Mesenchymal stem cell of the bone marrow (primary cell): Measurements from ENCODE around the gene ARMC7.

DNA sequence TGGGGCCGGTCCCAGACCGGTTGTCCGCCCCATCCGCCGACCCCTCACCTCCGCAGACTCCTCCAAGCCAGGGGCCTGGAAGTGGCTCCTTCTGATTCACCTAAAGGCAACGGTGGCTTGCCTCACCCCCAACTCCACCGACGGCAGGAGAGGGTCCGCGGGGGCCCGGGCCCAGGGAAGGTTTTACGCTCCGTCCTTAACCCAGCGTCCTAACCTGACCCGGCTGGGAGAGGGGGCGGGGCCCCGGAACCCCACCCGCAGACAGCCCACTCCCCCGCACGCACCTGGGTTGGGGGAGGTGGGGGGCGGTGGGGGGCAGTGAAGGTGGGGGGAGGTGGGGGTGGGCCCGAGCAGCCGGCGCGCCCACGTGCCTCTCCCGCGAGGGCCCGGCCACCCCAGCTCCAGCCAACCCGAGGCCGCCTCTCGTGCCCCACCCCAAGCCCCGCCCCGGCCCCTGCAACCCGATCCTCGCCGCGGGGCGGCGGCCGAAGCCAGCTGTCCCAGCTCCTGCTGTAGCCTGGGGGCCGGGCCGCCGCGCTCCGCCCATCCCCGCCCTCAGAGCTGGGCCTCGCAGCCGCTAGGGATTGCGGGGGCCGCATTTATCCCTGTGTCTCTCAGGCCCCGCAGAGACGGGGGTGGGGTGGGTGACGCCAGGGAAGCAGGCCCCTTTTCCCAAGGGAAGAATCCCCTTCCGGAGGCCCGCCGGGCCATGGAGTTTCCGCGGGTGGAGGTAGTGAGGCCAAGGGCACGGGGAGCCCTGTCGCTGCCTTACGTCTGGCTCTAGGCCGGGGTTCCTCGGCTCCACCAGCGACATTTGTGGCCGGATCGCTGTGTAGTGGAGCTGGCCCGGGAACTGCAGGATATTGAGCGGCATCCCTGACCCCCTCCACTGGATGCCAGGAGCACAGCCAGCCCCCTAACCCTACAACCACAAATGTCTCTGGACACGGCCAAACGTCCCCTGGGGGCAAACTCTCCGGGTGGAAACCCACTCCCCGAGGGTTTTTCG, 12.4 kb upstream of the CD300A start:
- CAGE, long polyA plus RNA, result no peak

DNA sequence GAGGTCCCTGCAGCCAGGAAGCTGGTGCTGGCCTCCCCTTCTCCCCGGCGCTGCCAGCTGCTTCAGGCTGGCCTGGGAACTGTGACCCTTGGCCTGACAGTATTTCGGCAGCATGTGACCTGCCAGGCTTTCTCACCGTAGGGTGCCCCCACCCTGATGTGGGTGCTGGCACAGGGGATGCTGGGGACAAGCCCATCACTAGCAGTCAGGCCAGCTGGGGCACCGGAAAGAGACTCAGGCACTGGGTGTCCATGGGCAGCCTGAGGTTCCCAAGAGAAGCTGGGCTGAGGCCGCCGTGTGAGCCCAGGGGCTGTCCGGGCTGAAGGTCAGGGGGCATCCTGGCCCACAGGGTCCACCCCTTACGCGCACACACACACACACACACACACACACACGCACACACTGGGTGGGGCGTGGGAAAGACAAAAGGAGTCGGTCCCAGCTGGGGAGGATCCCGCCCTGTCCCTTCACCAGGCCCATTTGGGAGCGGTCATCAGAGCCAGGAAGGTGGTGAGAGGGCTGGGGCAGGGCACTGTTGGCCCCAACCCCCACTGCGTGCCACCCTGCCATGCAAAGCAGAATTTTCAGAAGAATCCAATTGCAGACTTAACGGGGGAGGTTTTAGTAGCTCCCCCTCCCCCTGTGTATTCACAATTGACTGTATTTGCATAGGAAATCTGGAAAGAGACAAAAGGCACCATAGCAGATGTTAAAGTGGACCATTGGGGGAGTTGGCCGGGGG, 11.5 kb upstream of the CD300A start:
- CAGE, long polyA plus RNA, result no peak

GRCh38 chr17:74605004-74605921, 13.2 kb upstream of the CD300LD start:
- CAGE, long polyA plus RNA, result no peak

DNA sequence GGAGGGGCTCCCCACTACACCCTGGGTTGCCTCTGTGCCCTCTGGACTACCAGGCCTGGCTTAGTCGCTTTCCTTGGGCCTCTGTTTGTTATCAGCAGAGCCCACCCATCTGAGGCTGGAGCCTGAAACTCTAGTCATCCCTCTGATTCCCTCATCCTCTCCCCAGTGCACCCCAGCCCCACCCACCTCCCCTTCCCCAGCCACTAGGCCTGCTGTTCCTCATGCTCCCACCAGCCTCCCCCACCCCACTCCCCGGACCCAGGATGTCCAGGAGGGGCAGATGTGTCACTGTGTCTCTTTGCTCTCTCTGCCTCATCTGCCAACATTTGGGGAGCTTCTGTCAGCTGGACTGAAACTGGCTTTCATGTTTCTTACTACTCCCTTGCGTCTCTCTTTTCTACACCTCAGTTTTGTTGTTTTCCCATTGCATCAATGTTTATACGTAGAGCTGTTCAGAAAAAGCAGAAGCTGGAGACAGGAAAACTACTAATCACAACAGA, 17.9 kb upstream of the CD300E start:
- CAGE, long polyA plus RNA, result no peak

- CAGE, long polyA plus RNA, result no peak
These were observed 41.6 kb downstream of the CD300LF start for GRCh38 chr17:74670941-74671711.

DNA sequence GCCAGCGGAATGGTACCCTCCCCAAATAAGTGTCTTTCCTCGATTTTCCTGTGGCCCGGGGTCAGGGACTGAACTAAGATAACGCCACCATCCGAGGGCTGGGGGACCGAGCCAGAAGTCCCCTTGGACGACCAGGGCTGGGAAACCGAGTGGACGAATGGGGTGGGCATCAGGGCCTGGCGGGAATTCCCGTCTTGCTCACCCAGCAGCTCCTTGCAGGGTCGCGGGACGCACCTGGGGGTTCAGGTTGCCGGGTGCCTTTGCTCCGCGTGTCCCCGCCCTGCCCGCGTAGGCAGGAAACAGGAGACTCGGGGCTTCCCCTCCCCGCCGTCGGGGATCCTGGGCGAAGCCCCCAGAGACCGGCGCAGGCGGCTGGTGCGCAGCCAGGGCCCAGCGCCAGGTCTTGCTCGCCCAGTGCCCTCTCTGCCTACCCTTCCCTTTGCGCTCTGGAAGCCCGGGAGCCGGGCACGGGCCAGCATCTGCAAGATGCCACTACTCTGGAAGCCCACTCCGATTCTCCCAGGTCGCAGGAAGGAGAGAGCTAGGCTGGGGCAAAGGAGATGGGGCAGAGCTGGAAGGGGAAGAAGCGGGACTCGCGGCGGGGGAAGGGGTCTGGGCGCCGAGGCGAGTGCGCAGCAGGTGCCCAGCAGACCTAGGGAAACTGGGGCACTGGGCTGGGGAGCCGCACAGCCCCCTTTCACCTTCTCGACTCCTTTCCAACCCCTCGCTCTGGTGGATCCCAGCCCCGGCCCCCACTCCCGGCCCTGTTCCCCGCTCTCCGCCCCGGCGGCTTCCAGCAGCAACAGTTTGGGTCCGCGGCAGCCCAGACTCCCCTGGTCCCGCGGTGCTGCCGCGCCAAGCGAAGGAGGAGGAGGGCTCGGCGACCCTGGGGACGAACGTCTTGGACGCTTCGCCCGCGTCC, 823 bp upstream of the GRIN2C start:
- CAGE, long polyA plus RNA, result no peak

- CAGE, long polyA plus RNA, result no peak
These were observed 332 bp downstream of the FDXR start for GRCh38 chr17:74872511-74872813.

DNA sequence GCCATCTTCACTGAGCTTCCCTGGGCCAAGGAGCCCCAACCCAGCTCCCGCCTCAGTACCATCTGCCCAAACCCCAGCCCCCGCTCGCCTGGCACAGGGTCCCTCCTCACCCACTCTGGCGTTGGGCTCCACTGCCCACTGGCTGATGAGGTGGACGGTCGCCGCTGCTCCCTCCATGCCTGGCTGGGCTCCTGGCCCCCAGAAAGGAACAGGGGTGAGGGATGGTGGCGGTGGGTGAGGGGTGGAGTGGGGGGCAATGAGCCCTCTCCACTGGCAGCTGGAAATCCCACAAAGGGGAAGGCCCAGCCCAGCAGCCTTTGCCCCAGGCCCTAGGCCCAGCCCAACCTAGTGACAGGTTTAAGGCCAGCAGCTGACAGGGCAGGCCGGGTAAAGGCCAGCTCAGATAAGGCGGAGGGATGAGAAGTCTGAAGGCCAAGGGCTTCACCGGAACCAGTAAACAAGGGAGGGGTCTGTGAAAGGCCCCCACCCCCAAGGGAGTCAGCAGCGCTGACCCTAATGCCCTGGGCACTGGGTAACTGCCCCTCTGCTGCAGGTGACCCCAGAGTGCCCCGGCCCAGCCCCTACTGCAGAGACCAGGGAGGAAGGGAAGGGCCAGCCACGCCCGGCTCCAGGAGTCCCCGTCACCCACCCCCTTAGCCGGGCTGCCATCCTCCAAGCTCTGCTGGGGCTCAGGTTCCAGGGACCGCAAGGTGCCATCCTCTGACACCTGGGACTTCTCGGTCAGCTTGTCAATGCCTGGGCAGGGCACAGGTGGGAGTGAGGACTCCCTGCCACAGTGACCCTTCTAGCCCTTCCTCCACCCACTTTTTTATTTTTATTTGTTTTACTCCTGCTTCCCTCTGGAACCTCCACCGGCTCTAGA, 17.4 kb downstream of the OTOP3 start:
- CAGE, long polyA plus RNA, result no peak

GRCh38 chr17:75013666-75013984, 1.2 kb downstream of the MRPL58 start:
- CAGE, long polyA plus RNA, result no peak

DNA sequence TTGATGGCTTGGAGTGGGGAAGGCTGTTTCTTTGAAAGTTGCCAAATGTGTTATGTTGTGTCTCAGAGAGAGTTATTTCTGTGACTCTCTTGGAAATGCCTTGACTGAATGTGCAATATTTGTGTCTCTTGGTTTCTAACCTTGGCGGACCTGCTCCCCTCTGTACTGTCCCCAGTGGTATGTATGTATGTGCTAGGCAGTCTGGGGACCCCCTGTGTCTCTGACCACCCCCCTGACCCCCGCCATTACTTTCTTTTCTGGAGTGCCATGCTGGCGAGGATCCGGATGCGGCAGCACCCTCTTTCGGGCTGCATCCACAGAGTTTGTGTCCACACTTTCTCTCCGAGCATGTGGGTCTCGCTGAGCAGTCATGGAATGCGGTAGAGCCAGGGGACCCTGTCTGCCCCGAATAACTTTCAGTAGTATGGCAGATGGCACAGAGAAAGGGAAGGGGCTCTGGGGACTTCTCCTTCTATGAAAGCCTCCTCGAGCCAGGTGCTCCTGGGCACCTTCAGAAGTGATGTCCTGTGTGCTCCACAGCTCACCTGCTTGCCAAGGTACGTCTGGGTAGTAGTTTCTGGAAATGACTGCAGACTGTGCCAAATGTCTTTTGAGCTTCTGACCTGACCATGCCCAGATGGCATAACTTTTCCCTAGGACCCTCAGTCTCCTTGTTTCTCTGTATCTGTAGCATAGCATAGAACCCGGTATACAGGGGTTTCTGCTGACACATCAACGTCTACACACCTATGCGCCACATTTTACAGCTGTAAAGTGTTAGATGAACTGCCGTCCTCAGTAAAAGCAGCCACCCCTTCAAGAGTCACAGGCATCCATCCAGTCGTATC, 17.1 kb downstream of the KCTD2 start:
- CAGE, long polyA plus RNA, result no peak

DNA sequence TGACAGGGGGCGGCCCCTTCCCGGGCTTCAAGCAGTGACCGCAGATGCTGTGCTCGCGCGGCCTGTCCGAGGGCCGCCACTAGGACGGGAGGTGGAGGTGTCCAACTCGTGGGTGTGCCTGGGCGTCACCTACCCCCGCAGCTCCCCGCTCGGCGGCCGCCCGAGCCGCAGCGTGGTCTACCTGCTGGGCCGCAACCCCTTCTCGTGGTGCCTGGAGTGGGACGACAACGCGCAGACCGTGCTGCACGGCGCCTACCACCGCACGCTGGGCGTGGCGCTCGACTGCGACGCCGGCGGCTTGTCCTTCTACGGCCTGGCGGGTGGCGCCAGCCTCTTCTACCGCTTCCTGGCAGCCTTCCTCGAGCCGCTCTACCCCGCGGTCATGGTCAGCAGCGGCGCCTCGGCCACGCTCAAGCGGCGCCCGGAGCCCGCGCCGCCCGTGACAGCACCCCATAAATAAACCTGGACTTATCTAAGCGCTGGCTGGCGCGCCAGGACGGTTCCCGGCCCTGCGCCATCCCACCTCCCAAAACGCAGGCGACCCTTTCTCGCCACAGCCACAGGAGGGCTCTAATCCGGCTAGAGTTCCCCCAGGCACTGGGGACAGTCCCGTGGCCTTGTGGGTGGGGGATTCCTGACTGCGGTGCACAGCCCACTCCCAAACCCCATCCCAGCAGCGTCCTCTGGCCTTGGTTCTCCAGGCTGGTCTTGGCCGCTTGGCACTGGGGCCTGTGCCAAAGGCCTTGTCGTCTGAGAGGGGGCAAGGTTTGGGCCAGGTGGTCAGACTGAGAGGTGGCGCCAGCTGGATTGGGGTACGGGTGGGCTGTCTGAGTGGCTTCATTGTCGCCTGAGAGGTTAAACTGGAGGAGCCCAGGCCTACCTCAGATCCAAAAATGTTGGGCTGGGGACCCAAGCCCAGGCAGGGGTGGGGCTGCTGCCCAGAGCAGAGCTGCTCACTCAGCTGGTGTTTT, 10.2 kb upstream of the SLC16A5 start:
- CAGE, long polyA plus RNA, result no peak

DNA sequence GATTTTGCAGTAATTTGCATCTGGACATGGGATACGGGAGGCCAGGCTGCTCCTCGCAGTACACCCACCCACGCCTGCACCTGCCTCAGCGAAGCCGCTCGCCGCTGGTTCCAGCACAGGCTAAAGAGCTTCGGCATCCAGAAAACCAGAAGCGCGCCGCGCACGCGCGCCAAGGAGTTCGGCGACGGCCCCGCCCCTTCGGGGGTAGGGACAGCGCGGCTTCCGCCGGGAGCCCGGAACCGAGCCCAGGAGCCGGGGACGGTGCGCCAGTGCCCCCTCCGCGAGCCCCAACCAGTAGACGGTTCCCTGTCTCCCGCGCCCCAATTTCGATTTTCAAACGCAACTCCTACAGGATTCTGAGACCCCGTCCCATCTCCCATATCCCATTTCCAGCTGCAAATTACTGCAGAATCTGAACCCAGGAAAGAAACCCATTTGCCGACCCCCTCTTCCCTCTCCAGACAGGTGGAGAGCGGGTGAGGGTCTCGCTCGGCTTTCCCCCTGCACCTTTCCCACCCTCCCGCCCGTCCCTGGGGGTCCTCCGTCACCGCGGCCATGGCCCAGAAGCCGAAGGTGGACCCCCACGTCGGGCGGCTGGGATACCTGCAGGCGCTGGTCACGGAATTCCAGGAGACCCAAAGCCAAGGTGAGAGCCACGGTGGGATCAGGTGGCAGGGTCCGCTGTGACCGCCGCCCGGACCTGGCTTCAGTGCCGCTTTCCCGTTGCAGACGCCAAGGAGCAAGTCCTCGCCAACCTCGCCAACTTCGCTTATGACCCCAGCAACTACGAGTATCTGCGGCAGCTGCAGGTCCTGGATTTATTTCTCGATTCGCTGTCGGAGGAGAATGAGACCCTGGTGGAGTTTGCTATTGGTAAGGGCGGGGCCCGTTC, at the start of gene ARMC7:
TSS of gene ARMC7 (plus strand) at position 236 of the 892 bp plus-strand sequence.
- CAGE, long polyA plus RNA, result no peak

GRCh38 chr17:75253328-75253790, 8.0 kb downstream of the GGA3 start:
- CAGE, long polyA plus RNA, result no peak

GRCh38 chr17:75260509-75261447, 628 bp downstream of the GGA3 start:
- CAGE, long polyA plus RNA, result no peak

DNA sequence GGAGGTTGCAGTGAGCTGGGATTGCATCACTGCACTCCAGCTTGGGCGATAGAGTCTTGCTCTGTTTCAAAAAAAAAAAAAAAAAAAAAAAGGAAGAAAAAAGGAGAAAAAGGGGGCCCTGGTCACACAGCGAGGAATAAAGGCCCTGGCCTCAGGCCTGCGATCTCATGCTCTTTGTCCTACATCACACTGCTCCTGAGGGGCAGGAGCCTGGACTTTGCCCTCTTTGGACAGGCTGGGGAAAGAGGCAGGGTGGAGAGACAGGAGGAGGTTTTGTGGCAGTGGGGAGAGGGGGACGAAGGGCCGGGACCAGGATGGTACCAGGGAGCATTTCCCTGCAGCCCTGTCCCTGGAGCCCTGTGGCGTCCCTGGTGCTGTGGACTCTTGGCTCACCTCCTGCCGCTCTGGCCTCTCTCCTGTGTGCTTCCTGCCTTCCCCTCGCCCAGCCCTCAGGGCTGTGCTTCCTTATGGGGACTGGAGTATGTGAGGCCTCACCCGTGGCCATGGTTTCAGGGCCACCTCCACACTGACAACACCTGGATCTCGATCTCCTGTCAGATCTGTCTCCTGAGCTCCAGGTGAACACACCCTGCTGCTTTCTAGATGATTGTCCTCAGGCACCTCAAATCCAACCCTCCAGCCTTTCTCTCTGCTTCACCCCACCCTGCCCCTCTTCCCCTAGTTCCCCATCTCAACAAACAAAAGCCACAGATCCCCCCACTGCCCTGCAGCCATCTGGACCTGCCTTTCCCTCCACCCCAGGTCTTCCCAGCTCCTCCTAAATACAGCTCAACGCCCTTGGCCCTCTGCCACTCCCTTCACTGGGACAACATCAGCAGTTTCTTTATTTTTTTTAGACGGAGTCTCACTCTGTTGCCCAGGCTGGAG, 20.0 kb upstream of the SLC25A19 start:
- CAGE, long polyA plus RNA, result no peak

GRCh38 chr17:75371924-75372980, 33.2 kb downstream of the GRB2 start:
- CAGE, long polyA plus RNA, result no peak

DNA sequence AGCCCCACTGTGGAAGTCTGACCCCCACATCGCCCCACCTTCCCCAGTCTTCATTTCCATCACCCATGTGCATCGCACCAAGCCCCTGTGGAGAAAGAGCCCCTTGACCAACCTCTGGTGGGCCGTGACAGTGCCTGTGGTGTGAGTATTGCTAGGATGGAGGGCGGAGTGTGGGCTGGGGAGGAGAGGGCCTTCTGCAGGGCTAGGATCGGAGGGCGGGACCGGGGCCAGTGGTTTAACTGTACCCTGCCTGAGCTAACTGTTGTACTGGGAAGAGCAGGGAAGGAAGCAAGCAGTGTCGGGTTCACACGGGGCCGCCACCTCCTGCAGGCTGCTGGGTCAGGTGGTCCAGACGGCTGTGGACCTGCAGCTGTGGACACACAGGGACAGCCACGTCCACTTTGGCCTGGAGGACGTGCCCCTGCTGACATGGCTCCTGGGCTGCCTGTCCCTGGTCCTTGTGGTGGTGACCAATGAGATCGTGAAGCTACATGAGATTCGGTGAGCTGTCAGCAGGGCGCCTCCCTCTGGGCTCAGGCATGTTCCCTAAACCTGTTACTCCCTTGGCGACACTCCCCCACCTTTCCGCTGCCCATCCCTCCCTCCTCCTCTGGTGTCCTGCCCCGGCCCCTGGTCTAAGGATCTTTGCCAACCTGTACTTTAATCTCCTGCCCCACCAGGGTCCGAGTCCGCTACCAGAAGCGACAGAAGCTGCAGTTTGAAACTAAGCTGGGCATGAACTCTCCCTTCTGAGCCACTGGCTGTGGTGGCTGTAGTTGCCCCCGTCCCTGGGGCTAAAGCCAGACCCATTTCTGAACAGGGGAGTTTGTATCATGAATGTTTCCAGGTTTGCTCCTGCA, 16.5 kb downstream of the CASKIN2 start:
- CAGE, long polyA plus RNA, result no peak

- CAGE, long polyA plus RNA, result no peak
These were observed 15.7 kb downstream of the CASKIN2 start for GRCh38 chr17:75499509-75500234.

- CAGE, long polyA plus RNA, result no peak
These were observed 564 bp downstream of the CASKIN2 start for GRCh38 chr17:75514751-75515195.

- CAGE, long polyA plus RNA, result no peak
These were observed 16.7 kb downstream of the LLGL2 start for GRCh38 chr17:75542120-75542735.